AG04450 (cell line): ENCODE measurements around a stretch of chr9.

- CAGE, long polyA plus RNA, result no peak
- RRBS, result no CpG with 5 or more reads among the region's 17 CpGs
These were observed 69.2 kb downstream of the SECISBP2 start for GRCh38 chr9:89387338-89387961.

DNA sequence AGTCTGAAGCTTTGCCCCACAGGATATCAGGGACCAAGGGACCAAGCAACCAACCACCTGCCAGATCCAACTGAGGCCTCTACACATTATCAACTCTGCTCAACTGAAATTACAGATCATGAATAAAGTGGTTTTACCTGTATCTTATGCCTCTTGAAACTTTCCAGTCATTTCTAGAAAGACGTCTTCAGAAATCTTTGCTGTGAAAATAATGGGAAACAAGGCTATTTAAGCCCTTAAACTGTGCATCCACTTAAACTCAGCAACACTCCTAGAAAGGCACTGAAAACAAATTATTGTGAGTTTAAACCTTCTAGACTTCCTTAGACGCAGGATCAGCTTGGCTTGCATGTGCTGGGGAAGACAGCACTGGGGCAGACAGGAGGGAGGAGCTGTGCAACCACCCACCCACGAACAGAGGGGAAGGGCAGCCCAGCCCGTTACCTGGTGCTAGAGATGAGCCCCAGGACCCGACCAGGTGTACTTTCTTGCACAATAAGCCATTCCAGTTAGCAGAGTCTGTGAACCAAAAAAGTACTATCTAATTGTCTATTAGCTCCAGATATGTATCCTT lies 79.9 kb downstream of the SEMA4D start:
- CAGE, long polyA plus RNA, result no peak
- RRBS, result no CpG with 5 or more reads among the region's 5 CpGs

DNA sequence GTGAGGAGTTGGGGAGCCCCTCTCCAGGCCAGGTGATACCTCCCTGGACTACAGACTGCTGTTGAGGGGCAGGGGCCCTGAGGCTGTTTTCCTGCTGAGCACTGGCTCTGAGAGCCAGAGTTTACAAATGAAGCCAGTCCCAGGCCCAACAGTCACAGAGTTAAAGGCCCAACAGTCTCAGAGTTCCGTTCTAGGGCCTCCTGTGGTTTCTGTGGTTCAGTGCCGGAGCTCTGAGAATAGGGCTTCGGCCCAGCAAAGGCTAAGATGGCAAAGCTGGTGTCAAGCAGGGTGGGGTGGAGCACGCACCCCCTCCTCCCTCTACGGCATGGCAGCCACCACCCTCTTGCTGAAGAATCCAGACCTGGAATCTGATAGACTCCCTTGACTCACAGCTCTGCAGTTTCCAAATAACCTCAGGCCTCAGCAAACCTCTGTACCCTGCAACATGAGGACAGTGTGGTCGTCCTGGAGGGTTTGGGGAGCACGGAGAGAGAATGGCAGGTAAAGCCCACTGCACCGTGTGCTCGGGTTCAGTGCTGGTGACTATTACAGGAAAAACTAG lies 1.2 kb upstream of the SEMA4D start:
- CAGE, long polyA plus RNA, result no peak
- RRBS, result no CpG with 5 or more reads among the region's 9 CpGs

DNA sequence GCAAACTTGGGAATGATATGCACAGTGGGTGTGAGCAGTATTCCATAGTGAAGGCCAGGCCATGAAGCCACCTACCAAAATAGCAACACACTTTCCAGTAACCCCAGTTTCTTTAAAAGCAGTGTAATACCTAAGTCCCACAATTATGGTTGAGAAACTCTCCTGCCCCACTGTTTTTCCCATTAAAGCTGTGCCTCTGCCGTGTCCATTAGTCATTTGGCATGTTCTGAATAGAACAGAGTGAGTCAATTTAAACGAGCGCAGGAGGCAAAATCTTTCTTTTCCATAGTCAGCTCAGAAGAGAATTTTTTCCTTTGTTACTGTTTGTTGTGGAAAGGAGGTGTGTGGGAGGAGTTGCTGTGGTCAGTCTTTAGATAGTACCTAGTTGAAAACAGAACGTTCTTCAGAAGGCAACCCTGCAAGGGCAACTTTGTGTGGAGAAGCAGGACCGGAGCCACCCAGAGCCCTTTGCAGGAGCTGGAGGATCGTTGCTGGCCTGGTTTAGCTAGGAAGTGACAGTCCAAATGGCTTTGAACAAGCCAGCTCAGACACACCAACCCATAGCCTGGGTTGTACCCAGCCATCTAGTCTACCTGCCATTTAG lies 30.2 kb downstream of the GADD45G start:
- CAGE, long polyA plus RNA, result no peak
- RRBS, result no CpG with 5 or more reads among the region's 6 CpGs

DNA sequence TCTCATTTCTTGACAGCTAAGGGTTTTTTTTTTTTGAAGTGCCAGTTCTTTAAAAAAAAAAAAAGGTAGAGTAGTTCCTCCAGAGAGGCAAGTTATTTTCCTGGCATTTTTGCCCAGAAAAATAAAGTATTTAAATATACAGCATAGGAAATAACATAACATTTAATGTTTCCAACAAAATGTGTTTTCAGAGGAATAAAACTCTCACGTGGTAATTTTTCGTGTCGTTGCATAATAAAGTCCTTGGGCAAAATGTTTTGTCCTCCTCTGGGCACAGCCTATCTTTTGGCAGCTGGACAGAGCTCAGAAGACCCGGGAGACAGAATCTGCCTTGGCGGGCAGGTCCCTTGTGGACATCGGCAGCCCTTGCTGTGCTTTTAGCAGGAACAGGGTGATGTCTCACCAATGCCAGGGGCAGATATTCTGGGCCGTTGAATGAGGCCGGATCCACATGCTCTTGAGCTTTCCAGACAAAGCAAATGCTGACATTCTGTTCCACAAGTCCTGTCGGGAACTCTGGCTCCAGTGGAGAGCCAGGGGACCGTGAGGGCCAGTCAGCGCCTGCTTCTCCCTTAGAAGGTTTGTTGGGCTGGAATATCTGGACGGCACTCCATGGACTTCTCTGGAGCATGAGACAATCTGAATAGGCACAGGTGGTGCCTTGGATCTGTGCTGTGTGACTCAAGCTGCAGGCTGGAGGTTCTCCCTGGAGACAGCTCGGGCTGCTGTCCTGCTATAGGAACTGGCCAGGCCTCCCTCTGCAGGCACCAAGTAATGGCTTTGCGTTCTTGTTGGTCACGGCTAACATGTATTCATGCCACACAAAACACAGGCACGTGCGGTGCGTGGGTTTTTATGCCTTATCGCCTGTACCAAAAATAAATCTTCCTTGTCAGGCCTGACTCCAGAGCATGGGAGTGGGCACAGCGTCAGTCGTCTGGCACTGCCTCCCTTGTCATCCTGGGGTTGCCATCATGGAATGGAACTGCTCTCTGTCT lies 80.1 kb downstream of the GADD45G start:
- CAGE, long polyA plus RNA, result no peak
- RRBS, result no CpG with 5 or more reads among the region's 21 CpGs

DNA sequence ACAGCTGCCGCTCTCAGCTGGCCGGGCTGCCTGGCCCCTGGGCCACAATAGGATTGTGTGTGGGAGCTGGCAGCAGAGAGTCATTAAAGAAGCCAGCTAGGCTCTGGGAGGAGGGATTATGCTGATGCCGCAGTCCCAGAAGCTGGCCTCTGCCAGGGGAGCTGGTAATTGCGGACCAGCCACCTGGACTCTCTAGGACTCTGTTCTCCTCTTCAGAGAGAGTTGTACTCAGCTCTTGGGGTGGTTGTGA lies 145.5 kb downstream of the GADD45G start:
- CAGE, long polyA plus RNA, result no peak
- RRBS, result no CpG with 5 or more reads among the region's 4 CpGs

DNA sequence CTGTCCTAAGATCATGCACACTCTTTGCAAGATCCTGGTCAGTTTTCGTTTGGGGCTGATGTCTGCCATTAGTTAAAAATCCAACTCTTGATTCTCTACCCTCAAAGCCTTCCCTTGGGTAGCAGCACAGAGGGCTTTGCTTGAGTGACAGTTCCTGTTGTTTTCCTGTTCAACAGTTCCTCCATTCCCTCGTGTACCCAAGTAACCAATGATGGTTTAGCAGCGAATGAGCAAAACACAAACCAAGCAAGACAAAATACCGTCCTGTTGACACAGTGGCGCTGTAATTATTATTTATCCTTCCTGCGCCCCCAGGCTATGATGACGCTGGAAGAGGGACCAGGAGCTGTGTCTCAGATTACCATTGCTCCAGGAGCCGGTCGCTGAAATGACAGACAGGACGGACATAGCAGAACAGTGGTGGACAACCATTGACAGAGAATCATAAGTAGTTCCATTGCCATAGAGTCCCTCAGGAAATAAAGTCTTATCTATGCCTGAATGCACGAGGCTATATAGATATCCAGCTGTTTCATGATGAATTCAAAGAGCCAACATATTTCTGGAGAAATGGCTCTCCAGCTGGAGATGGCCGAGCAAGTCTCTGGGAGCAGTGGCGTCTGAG lies 154.8 kb downstream of the GADD45G start:
- CAGE, long polyA plus RNA, result no peak
- RRBS, result no CpG with 5 or more reads among the region's 13 CpGs

GRCh38 chr9:89801763-89802221 lies 197.0 kb downstream of the GADD45G start:
- CAGE, long polyA plus RNA, result no peak
- RRBS, result no CpG with 5 or more reads among the region's 7 CpGs

GRCh38 chr9:89874241-89874808 lies 269.5 kb downstream of the GADD45G start:
- CAGE, long polyA plus RNA, result no peak
- RRBS, result no CpG with 5 or more reads among the region's 11 CpGs

- CAGE, long polyA plus RNA, result no peak
- RRBS, result no CpG with 5 or more reads among the region's 10 CpGs
These were observed 279.8 kb downstream of the GADD45G start for GRCh38 chr9:89884508-89885041.

- CAGE, long polyA plus RNA, result no peak
- RRBS, result no CpG with 5 or more reads among the region's 1 CpG
These were observed 281.7 kb downstream of the GADD45G start for GRCh38 chr9:89886572-89886898.

- CAGE, long polyA plus RNA, result no peak
- RRBS, result no CpG with 5 or more reads among the region's 8 CpGs
These were observed 427.5 kb downstream of the GADD45G start for GRCh38 chr9:90032271-90032821.

DNA sequence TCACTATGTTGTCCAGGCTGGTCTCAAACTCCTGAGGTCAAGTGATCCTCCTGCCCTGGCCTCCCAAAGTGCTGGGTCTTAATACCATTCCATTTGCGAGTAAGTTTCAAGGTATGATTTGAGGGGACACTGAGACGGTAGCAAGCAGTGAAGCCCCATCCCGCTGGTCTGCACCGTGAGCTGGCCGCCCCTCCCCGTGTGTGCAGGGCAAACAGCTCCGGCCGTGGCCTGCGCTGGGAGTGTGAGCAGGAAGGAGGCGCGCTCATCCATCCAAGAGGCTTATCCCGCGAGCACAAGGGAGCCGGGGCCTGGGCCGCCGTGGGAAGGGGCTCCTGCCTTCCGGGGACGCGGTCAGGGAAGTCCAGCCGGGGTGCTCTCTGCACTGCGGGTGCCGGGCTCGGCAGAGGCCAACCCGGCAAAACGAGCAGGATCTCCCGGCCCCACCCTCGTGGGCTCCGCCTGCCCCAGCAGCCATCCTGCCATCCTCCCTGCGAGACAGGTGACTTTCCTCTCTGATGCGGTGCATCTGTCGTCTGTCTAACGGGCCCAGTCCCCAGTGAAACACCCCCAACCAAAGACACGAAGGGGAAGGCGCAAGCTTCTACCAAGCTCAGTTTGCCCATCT lies 244.3 kb downstream of the AUH start:
- CAGE, long polyA plus RNA, result no peak
- RRBS, result 95% methylated on average over 3 of the region's 34 CpGs

- CAGE, long polyA plus RNA, result no peak
- RRBS, result no CpG with 5 or more reads among the region's 7 CpGs
These were observed 167.8 kb downstream of the AUH start for GRCh38 chr9:91194015-91194123.

DNA sequence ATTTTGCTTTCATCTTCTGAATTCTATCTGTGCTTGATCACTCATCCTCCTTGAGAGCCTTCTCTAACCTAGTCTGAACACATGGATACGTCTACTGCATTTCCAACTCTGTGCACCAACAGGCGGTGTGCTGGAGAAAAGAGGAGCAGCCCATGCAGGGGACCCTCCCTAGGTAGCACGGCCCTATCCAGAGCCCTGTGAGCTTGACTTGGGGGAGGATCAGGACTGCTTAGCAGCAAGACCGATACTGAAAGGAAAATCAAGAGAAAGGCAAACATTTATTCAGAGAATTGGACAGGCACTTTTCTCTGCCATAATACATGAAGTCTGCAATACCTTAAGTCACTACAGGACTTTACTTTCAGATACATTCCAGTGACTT lies 149.7 kb downstream of the AUH start:
- CAGE, long polyA plus RNA, result no peak
- RRBS, result no CpG with 5 or more reads among the region's 4 CpGs

DNA sequence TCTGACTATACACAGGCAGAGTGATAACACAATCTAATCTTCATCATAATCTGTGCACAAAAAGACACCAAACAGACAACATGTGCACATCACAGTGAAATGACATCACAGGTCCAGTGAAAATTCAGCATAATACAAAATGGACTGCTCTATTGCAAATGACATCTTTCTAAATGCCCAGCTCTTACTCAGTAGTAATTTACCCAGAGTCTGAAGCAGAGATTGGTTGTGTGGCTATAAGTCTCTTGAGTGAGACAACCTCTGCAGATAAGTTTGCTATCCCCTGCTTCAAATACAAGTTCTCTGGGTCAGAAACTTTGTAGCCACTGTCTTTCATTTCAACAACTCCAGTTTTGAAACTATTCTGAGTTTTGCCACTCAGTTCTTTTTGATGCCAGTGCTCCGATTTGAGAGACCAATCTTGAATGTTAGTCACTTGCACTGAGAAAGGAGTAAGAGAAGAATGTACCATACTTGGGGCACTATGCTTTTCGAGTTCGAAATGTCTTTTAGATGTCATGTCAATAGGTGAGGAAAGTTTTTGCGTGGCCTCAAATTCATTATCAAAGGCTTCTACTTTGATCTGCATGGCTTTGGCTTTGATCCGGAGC lies 14.4 kb downstream of the NFIL3 start:
- CAGE, long polyA plus RNA, result no peak
- RRBS, result no CpG with 5 or more reads among the region's 5 CpGs

DNA sequence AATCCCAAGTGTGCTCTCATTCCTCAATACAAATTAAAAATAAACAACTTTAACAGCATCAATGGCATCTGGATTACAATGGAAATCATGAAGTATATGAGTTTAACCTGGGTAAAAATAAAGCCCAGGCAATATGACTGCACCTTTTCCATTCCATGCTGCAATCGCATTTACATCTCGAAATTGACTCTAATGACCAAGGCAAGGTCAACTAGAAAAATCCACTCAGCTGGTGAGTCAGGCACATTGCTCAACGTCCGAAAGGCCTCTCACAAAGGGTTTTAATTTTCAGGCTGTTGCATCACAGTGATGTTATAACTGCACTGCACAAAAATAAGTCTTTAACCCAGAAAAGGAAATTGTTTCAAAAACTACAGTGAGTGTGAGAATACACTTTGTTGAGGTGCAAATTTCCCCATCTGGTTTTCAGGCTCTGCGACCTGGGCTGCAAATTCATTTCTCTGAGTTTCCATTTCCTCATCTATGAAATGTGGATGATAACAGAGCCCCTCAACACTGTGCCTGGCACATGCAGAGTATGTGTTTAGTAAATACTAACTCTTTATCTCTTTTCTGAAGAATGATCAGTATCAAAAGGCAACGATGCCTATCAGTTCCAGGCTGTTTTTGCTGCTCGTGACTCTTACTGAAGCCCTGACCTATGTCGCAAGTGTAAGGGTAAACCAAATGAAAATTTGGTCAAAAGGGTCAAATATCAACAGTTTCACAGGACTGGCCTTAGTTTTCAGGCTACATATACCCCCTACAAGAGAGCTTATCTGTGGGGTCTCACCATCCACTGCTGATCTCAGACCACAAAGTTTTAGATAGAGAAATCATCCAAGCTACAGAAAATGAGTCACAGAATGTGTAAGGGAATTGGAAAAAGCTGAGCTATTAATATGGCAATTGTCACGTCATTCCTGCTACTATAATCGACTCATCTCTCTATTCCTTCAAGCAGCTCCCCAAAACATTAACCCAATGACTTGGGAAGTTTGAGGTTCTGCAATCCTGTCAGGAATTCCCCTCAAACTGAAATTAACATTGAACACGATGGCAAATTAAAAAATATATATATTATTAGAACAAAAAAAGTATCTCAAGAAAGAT lies 4.1 kb downstream of the NFIL3 start:
- CAGE, long polyA plus RNA, result no peak
- RRBS, result no CpG with 5 or more reads among the region's 11 CpGs

- CAGE, long polyA plus RNA, result no peak
- RRBS, result no CpG with 5 or more reads among the region's 3 CpGs
These were observed 4.2 kb upstream of the NFIL3 start for GRCh38 chr9:91427681-91428307.

DNA sequence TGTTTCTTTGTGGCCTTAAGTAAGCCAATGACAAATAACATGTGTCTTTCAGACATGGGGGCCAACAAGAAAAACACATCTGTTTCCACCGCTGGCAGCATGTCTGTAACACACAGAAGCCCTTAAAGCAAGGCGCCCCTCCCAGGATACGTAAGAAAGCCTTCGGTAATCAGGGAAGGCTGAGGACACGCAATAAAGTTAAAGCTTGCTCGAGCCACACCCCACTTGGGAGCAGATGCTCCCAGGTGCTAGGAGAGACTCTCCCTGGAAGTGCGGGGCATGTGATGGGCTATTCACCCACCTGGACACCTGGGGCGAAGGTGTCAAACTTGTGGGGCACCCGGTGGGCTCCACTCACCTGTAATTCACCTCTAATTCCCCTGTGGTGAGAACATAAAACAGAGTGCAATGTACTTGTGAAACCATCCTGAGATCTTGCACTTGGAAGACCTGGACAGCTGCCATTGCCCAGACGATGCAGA lies 125.0 kb downstream of the ROR2 start:
- CAGE, long polyA plus RNA, result no peak
- RRBS, result no CpG with 5 or more reads among the region's 10 CpGs

- CAGE, long polyA plus RNA, result no peak
- RRBS, result no CpG with 5 or more reads among the region's 14 CpGs
These were observed 53.4 kb downstream of the ROR2 start for GRCh38 chr9:91896393-91897177.